NCI-H460 (cell line): ENCODE measurements around the genes USF2, WDR62 and ZNF382.

DNA sequence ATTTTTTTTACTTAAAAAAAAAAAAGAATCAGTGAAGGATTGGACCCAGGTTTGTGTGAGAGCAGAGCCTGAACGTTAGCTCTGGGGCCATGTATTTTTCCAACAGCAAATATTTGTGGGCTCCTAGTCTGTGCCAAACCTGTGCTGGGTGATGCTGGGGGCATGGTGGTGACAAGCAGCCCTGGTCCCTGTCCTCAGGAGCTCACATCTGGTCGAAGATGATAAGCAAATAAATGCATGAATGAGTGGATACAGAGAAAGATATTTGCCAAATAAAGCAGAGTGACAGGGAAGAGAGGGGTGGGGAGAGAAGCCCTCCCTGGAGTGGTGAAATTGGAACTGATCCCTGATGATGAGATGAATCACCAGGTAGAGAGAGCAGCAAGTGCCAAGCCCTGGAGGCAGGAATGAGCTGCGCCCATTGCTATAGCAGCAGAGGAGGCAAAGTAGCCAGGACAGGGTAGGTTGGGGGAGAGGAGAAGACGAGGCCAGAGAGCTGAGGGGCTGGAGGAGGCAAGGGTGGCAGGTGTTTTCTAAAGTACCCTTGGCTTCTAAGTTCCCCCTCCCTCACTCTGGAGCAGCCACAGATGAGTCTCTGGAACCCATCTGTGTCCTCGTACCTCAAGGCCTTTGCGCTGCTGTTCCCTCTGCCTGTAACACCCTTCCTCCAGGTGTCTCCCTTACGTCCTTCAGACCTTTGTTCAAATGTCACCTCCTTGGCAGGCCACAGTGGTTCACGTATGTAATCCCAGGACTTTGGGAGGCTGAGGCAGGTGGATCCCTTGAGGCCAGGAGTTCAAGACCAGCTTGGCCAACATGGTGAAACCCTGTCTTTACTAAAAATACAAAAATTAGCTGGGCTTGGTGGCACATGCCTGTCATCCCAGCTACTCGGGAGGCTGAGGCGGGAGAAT, 13.8 kb downstream of the FXYD5 start:
RAMPAGE:
- cytosol, long total RNA = no peak
- long total RNA = no peak
- nucleus, long total RNA = no peak

DNA sequence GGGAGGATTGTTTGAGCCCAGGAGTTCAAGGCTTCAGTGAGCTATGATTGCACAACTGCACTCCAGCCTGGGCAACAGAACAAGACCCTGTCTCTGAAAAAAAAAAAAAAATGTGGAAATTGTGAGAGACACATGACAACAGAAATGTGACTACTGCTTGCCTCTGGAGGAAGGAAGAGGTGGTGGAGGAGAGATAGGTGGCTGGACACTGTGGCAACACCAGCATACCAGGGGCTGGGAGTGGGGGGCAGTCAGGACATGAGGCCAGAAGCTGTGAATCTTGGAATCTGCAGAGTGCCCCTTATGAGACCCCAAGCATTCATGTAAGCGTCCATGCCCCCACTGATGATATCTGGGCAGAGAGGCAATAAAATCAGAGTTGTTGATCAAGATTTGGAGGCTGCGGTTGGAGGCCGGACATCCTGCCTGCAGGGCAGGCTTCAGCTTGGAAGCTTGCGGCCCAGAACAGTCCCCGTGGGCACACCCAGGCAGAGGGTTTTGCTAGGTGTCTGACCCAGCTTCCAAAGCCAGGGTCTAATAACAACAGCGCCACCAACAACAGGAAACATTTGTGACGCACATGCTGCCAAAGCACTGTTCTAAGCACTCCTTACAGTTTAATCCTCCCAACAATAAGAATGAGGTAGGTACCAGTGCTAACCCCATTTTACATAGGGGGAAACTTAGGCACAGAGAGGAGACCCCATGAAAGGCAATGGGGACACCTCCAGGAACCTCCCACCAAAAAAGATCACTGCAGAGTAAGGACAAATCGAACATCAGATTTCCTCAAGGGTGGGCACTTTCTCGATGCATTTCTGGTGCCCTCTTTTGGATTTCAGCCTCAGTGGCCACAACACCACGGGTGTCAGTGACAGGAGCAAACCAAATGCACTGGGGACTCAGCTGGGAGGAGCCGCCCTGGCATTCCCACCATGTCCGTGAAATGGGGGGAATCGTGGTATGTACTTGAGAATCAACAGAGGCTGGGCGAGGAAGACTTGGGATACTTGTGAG, 16.7 kb downstream of the FAM187B start:
RAMPAGE:
- cytosol, long total RNA = no peak
- long total RNA = no peak
- nucleus, long total RNA = no peak

GRCh38 chr19:35214281-35214688, 14.3 kb downstream of the FAM187B start:
RAMPAGE:
- cytosol, long total RNA = no peak
- long total RNA = no peak
- nucleus, long total RNA = no peak

RAMPAGE:
- cytosol, long total RNA = no peak
- long total RNA = no peak
- nucleus, long total RNA = no peak
These were observed 417 bp upstream of the USF2 start for GRCh38 chr19:35268318-35268771.

DNA sequence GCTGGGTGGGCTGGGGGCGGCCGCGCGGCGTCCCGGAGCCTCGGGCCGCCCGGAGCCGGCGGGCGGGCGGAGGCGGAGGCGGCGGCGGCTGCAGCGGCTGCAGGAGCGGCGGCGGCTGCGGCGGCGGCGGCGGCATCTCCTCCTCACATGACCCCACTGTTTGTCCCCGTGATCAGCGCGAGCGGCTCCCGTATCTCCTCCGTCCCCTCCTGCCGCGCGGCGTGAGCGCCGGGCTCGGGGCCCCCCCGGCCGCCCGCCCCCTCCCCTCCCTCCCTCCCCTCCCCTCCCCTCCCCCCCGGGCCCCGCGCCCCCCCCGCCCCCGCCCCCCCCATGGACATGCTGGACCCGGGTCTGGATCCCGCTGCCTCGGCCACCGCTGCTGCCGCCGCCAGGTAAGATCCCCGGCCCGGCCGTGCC, at the start of gene USF2:
USF2 (plus strand) TSS at position 191 of the 417 bp plus-strand sequence.
RAMPAGE:
- cytosol, long total RNA = start-site peak on the plus strand centred at position 330 of the sequence, 37 bp wide, 46 and 55 reads in 2 replicates
- long total RNA = no peak
- nucleus, long total RNA = no peak

GRCh38 chr19:35277457-35278119, 4.7 kb upstream of the HAMP start:
RAMPAGE:
- cytosol, long total RNA = no peak
- long total RNA = no peak
- nucleus, long total RNA = no peak

GRCh38 chr19:35436284-35436677, 11.8 kb upstream of the FFAR2 start:
RAMPAGE:
- cytosol, long total RNA = no peak
- long total RNA = no peak
- nucleus, long total RNA = no peak

DNA sequence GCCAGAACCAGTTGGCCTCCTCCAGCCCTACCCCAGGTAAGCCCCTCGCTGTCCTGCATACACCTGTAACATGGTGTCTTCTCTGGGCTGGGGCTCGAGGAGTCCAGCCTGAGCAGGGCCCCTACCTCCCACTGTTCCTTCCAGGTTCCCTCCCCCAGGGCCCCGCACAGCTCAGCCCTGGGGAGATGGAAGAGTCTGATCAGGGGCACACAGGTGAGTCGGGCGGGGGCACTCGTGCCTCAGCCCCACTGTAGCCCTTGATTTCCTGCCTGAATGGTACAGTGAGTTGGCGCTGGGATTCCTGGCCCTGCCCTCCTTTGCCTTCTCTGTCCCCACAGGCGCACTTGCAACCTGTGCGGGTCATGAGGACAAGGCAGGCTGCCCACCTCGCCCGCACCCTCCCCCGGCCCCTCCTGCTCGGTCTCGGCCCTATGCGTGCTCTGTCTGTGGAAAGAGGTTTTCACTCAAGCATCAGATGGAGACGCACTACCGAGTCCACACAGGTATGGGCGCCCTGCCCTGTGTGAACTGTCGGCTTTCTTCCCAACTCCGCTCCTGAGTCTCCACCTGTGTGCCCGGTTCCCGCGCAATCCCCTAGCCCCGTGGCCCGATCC, 1.9 kb upstream of the KMT2B start:
RAMPAGE:
- cytosol, long total RNA = no peak
- long total RNA = no peak
- nucleus, long total RNA = no peak

RAMPAGE:
- cytosol, long total RNA = no peak
- long total RNA = no peak
- nucleus, long total RNA = no peak
These were observed 10.4 kb downstream of the IGFLR1 start for GRCh38 chr19:35731784-35732263.

GRCh38 chr19:35740250-35741436, 1.6 kb downstream of the IGFLR1 start:
RAMPAGE:
- cytosol, long total RNA = start-site peak on the minus strand at chr19:35740552-35740613, 21 and 92 reads in 2 replicates
- long total RNA = no peak
- nucleus, long total RNA = start-site peak on the minus strand at chr19:35740541-35740572, 30 and 15 reads in 2 replicates

DNA sequence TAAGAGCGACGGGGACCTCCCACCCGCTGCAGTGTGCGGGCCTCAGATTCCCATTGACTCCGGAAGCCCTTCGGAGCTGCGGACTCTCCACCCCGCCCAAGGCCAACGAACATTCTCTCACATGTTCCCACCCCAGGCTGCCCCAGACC, 339 bp downstream of the HSPB6 start:
RAMPAGE:
- cytosol, long total RNA = no peak
- long total RNA = no peak
- nucleus, long total RNA = no peak

DNA sequence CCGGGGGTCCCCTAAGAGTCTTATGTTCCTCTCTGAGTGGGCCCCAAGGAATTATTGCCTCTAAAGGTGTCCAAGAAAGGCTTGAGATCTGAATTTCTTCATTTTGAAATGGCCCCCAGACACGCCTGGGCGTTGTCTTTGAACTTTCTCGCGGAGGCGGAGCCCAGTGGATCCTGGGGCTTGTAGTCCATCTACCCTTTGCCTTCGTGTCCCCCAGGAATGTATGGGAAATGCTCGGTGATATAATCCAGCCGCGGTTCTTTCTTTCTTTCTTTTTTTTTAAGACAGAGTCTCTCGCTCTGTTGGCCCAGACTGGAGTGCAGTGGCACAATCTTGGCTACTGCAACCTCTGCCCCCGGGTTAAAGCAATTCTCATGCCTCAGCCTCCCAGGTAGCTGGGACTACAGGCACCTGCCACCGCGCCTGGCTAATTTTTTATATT, 449 bp downstream of the PROSER3 start:
RAMPAGE:
- cytosol, long total RNA = no peak
- long total RNA = no peak
- nucleus, long total RNA = no peak

DNA sequence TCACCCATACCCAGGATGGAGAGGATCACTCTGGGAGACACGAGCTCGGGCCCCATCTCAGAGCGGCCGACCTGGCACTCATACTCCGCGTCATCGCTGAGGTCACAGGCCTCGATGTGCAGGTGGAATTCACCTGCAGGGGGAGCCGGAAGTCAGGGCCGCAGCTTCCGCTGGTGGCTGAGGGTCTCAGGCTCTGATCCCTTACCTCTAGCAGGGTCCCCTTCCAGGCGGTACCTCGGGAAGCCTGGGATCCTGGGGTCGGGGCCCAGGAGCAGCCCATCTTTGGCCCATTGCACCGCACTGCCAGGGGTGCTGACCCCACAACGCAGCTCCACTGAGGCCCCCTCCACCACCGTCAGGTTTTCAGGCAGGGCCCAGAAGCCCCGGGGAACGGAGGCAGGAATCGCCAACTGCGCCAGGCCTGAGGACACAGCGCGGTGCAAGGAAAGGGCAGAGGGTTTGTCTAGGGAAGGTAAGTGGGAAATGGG, 1.0 kb downstream of the NPHS1 start:
RAMPAGE:
- cytosol, long total RNA = no peak
- long total RNA = no peak
- nucleus, long total RNA = no peak

RAMPAGE:
- cytosol, long total RNA = no peak
- long total RNA = no peak
- nucleus, long total RNA = start-site peak on the plus strand at chr19:36054878-36054963, 216 and 72 reads in 2 replicates
These were observed at the start of gene WDR62 for GRCh38 chr19:36054835-36055438. WDR62 (plus strand) TSS chr19:36054897.

DNA sequence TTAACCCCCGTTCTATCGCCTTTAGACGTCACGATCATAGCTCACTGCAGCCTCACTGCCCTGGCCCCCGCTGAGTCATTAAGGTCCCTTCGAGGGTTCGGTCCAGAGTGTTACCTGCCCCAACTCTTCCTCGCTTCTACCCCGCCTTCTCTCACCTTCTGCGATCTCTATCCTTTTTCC, 632 bp downstream of the WDR62 start:
RAMPAGE:
- cytosol, long total RNA = no peak
- long total RNA = no peak
- nucleus, long total RNA = no peak

DNA sequence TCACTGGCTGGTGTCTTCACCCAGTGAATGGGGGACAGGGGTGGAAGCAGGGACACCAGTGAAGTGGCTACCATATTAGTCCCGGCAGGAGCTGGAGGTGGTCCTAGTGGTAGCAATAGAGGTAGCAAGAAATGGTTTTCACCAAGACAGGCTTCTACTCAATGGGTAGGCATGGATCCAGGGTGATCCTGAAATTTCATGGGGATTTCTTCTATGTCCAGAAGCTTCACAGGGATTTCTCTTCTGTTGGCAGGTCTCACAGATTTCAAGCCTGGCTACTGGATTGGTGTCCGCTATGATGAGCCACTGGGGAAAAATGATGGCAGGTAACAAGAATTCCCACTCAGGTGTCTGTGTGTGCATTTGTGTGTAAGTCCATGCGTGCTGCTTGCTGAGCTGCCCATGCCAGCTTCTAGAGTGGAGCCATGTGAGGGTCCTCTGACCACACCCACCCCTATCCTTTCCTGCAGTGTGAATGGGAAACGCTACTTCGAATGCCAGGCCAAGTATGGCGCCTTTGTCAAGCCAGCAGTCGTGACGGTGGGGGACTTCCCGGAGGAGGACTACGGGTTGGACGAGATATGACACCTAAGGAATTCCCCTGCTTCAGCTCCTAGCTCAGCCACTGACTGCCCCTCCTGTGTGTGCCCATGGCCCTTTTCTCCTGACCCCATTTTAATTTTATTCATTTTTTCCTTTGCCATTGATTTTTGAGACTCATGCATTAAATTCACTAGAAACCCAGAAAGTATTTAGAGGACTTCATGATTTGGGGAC, 10.1 kb downstream of the TBCB start:
RAMPAGE:
- cytosol, long total RNA = no peak
- long total RNA = no peak
- nucleus, long total RNA = no peak

DNA sequence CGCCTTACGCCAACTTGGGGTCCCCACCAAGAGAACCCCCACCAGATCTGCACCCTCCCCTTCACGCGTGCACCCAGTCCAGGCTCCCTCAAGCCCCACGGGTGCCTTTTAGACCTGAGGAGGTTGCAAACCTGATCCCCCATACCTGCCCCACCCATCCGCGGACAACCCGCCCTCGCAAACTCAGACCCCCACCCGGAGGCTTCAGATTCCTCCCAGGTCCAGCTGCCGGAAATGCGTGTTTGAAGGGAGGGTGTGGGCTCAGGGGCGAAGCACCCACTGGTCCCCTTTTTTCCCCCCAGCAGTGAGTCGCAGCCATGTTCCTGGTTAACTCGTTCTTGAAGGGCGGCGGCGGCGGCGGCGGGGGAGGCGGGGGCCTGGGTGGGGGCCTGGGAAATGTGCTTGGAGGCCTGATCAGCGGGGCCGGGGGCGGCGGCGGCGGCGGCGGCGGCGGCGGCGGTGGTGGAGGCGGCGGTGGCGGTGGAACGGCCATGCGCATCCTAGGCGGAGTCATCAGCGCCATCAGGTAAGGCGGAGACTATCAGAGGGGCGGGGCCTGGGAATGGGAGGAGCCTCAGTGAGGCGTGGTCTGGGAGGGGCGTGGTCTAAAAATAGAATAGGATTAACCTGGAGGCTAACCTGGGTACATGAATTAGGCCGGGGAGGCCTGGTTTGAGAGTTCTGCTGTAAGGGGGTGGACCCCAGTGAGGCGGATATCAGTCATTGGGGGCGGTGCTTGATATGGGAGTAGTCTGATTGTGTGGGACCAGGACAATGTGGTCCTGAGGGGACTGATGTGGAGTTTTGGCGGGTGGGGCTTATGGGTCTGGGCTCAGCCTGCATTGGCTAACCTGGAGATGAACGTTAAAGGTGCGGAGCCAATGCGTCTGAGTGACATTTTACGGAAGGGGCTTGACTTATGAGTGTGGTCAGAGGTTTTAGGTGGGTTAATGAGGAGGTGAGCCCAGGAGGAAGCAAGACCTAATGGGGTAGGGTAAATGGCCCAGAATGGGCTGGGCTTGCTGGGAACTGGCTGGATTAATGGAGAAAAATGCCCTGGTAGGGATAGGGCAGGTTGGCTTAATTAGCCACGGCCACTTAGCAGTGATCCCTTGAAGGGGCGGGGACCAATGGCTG, 1.2 kb downstream of the CAPNS1 start:
RAMPAGE:
- cytosol, long total RNA = no peak
- long total RNA = no peak
- nucleus, long total RNA = no peak

DNA sequence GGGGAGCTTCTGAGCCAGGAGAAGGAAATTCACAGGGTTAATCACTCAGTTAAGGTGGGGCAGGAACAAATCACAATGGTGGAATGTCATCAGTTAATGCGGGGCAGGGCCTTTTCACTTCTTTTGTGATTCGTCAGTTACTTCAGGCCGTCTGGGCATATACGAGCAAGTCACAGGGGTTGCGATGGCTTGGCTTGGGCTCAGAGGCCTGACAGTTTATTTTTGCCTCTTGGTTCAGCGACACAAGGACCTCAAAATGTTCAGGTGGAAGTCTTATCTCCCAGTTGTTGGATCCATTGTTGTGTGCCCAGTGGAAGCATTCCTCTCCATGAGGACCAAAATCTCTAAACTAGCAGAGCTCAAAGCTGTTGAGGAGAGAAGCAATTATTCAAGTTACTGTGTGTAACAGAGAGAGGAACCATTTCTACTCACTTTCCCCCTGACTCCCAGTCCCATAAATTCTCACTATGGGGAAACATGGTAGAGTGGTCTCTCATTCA, 8.6 kb upstream of the COX7A1 start:
RAMPAGE:
- cytosol, long total RNA = no peak
- long total RNA = no peak
- nucleus, long total RNA = no peak

GRCh38 chr19:36423778-36424205, 5.3 kb upstream of the ZFP82 start:
RAMPAGE:
- cytosol, long total RNA = no peak
- long total RNA = no peak
- nucleus, long total RNA = no peak

RAMPAGE:
- cytosol, long total RNA = no peak
- long total RNA = no peak
- nucleus, long total RNA = no peak
These were observed at the start of gene ZNF382 for GRCh38 chr19:36604529-36605412. ZNF382 (plus strand) TSS chr19:36605313.